SUDHL5 (cell line): ENCODE measurements around a stretch of chr1.

- PRO-cap: no peak
These were observed 923 bp downstream of the F3 start for GRCh38 chr1:94540503-94541168.

- PRO-cap: no peak
These were observed 60.8 kb upstream of the F3 start for GRCh38 chr1:94602250-94602944.

DNA sequence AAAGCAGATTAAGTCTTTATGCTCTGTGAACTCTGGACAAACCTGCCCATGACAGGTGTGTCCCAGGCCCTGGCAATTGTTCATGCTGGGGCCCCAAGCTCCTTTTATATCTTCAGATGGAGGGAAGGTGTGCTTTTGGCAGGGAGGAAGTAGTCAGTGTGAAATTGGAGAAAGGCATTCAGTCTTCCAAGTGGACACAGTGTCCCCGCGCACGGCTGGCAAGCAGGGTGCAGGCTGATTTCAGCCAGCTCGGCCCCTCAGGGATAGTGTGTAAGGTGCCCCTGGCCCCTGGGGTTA, 135.2 kb upstream of the F3 start:
- PRO-cap: no peak

DNA sequence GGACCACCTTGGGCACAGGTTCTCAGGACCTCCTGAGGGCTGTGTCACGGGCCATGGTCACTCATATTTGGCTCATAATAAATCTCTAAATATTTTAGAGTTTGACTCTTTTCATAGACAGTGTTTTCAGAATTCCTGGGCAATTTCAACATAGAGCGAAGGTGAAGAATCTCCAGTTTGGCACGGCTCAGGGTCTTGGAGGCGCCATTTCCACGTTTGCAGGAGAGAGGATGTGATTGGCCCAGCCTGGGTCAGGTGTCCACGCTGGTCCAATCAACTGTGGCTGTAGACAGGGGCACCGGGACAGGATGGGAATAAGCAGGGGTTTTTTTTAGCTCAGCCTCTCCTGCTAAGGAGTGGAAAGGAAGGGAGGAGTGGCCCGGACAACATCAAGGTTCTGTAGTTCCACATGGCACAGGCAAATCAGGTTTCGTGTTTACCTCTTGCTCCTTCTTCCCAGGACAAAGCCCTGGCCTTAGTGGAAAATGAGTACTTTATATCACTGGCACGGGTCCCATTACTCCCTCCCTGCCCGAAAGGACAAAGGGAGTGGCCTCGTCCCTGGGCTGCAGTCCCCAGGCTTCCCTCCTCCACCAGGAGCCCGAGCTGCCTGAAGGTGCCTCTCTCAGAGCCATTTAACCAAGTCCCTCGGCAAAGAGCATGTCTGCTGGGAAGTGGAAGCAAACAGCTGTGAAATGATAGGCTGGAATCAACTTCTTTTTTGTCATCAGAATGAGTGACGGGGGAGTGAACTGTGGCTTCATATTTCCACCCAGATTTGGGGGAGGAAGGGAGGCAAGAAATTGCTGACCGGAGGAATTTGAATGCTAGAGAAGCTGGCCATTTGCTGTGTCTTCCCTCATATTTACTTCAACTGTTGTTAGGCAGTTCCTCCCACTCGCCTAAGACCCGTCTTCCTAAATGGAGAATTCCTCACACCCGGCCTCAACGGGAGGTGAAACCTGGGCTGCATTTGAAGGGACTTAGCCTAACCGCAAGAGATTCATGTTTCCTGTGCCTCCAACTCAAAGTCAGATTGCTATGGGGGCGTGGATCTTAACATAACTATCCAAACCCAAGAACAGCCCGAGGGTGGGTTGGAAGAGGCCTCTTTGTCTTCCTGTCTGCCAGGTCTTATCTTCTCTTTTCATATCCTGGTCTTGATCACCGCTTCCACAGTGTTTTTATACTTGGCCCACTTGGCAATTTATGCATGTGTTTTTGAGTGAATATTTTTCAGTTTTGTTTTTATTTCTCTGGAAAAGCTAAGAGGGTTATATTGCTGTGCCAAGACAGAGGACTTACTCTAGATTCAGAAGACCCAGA, 84.9 kb upstream of the SLC44A3 start:
- PRO-cap: no peak

GRCh38 chr1:94772142-94772633, 48.0 kb upstream of the SLC44A3 start:
- PRO-cap: no peak

DNA sequence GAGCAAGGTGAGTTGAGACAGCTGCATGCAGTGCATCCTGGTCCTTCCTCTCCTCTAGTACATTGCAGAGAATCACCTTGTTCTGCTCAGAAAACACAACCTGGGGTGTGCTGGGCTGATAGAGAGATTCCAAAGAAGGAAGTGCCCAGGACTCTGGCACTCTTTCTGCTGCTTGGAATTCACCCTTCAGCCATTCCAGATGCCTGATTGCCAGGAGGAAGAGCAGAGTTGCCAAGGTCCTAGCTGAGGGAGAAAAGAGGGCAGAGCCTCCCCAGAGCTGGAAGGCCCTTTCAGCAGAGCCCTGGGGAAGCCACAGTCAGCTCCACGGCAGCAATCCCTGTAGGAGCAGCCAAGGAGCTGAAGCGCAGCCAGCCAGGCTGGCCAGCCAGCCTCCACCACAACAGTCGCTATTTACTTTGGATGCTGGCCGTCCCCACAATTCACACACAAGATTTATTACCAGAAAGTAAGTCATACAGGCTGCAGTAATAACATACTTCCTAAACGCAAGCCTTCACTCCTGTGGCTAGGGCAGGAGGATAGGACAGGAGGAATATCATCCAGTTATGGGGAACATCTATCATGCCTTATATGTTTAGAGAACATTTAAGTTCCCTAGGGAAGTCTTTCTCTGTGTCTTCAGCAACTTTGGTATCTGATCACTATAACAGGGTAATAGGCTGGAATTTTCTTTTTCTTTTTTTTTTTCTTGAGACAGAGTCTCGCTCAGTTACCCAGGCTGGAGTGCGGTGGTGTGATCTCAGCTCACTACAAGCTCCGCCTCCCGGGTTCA, 36.7 kb upstream of the SLC44A3 start:
- PRO-cap: no peak

- PRO-cap: no peak
These were observed 34.5 kb downstream of the SLC44A3 start for GRCh38 chr1:94854304-94855333.

DNA sequence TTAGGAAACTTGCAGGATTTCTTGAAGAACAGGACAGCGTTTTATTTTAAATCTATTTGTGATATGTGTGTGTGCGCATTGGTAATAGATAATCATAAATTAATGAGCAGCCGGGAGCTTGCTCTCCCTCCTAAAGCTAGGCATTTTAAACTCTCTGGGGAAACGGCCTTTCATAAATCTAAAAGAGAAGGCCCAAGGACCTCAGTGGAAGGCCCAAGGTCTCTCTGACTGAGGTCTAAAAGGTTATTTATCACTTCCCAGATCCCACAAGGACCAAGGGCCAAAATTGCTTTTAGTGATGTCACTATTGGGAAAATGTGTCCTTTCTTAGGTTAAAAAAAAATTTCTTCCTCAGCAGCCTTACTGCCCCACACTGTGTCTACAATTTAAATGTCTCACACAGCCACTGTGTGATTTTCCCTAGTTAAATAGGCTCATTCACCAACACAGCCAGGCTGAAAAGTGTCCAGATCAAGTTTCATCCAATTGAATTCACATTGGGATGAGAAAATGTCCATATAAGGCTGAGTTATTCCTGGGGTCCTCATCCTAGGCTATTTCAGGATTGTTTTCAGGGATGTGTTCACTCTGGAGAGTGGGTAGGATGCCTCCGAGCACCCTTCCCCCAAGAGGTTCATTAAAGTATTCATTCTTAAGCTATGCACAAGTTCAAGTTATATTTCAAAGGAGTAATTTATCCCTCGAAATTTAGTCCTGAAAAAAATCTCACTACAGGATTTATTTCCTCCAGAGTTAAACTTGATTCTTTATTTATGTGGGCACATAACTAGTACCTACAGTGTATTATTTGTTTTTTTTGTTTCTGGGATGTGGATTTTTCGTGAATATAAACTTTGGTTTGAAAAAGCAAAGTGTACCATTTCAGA, 46.2 kb downstream of the SLC44A3 start:
- PRO-cap: no peak

DNA sequence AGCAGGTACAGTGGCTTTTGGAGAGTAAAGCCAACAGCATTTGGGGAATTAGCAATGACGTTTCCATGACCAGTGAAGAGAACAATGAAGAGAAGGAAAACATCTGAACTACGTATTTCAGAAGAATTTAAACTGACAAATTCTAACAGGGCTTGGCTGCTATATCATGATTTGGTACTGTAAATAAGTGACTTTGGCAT, 26.3 kb downstream of the CNN3 start:
- PRO-cap: no peak

- PRO-cap: no peak
These were observed 18.7 kb downstream of the CNN3 start for GRCh38 chr1:94908137-94908679.

- PRO-cap: no peak
These were observed 16.2 kb downstream of the CNN3 start for GRCh38 chr1:94910638-94911234.

DNA sequence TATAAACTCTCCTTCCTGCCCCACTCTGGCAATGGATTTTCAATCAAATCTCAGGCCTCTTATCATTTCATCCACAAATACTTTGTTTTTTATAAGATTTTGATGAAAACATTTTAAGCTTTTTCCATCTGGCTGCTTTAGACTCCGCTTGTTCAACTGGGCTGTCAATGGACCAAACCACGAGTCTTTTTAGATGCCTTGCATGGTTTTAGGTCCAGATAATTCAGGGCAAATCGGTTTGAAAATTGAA, 46.3 kb upstream of the CNN3 start:
- PRO-cap: no peak

- PRO-cap: no peak
These were observed 70.7 kb downstream of the ALG14 start for GRCh38 chr1:95002028-95002511.

- PRO-cap: no peak
These were observed 49.0 kb downstream of the ALG14 start for GRCh38 chr1:95023687-95024149.

GRCh38 chr1:96679309-96679858, 42.2 kb upstream of the PTBP2 start:
- PRO-cap: no peak

DNA sequence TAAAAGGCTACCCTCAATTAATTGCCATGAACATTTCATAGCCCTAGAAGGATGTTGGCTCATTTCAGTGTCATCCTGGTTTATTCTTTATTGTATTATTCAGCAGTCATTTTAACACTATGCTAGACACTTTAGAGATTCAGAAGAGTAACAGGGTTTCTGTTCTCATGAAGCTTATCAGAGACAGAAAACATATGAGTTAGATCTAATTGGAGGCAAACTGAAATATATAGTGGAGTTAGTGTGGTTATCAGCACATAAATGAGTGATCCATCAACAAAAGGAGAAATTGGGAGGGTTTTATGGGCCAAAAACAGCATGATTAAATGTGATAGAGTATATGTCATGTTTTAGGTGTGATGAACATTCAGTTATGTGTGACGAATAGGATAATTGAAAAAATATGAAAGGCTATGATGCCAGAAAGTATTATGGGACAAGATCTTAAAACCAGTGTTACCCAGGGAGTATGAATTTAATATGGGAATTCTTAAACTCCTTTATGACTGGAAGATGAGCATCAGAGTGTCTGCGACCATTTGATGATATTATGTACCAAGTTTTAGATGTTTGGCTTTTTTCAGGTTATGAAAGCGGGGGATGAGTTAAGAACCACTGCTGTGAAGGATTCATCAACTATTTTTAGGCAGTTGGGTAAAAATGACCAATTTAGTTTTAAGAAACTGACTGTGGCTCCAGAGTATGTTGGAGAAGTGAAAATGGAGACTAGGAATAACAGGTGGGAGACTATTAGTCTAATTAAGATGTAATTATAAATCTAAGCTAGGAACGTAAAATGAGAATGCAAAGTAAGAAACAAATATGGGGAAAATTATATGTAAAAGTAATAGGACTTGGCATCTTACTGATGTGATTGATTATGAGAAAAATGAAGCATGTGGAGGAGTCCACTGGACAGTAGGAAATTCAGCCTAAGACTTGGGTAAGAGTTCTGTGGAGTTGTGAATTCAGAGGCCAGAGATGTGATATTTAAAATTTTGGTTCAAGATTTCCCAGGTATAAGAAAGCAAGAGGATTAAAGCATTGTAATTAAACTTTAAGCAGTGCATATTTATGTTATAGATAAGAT, 73.3 kb downstream of the PTBP2 start:
- PRO-cap: no peak

- PRO-cap: no peak
These were observed 241.4 kb downstream of the PTBP2 start for GRCh38 chr1:96962991-96963451.

DNA sequence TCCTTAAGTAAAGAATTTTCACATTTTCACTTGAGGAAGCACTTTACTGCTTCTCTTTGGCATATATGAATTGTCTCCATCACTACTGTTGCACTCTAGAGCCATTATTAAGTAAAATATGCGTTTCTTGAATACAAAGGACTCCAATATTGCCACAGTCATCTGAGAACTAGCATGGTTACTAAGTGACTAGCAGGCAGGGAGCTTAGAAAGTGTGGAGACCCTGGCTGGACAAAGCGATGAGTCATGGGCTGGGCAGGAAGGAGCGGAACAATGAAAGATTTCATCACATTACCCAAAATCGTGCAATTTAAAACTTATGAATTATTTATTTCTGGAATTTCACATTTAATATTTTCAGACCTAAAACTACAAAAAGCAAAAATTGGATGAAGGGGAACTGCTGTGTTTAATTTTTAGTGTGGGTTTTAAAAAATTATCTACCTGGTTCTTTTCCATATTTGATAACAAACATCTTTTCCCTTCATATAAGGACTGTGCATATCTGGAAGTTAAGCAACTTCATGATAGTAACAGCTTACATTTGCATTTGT, 13.9 kb downstream of the DPYD start:
- PRO-cap: no peak

DNA sequence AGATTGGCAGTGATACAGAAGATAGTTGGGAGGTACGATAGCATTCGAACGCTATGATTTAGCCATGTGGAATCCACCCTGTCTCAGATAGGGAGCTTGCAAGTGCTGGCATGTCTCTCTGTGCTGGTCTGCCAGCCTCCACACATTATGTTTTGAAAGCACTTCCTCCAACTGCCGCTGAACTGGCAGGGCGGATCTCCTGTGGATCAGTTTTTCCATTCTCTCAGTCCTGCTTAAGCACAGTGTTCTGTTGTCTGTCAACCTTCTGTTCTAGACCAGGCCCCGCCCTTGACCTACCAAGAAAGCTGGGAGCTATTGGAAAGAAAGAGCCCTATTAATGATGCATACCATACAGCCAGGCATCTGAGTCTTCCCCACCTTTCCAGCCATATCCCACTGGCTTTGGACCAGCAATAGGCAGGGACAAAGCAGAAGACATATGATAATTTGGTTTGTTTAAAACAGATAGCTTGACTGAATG, 65.4 kb upstream of the PALMD start:
- PRO-cap: no peak

GRCh38 chr1:99657096-99657557, 11.2 kb downstream of the PALMD start:
- PRO-cap: no peak